ENCODE results near the genes GTF2F1, CRB3, ADGRE1 and ZNF557.

DNA sequence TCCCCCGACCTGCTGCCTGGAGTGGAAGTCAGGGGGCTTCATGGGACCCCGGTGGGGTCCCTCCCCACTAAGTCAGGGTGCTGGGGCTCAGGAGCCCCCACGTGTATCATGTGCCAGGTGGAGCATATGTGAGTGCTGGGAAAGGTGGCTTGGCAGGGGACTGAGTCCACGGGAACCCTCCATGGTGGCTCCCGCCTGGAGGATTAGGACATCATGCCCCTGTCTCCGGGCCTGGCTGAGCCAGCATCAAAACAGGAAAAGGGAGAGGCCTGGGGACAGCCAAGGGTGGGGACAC lies 363 bp upstream of the PSPN start:
- PRO-cap = no peak
- RAMPAGE, long total RNA, 4 experiments = no peak in any of the 4 experiments

DNA sequence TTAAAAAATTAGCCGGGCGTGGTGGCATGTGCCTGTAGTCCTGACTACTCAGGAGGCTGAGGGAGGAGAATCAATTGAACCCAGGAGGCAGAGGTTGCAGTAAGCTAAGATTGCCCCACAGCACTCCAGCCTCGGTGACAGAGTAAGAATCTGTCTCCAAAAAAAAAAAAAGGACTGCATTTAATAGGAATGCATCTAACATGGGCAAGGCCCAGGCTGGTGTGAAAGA lies 8.5 kb upstream of the PSPN start:
- PRO-cap = unidirectional peak, minus-strand start at position 172 of the sequence
- RAMPAGE, long total RNA, 4 experiments = no peak in any of the 4 experiments

DNA sequence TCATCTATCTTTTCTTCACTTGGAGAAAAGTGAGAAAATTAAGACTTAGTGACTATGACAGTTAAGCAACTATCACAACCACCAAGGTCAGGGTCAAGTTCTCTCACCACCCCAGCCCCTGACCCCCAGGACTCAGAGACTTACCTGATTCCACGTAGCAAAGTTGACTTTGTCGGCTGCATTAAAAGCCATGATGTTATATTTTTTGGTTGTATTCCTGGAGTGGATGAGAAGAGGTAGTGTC lies 1.3 kb downstream of the GTF2F1 start:
- PRO-cap = no peak
- RAMPAGE, long total RNA, 4 experiments = no peak in any of the 4 experiments

- PRO-cap = no peak
- RAMPAGE, long total RNA, 4 experiments = start-site peak on the minus strand in 3 of 4 experiments, at chr19:6393153-6393430 at its widest, 29 to 523 reads per replicate
These were observed at the start of gene GTF2F1 for GRCh38 chr19:6393040-6393856. TSS of gene GTF2F1 (minus strand) at chr19:6393164.

- PRO-cap = no peak
- RAMPAGE, long total RNA, 4 experiments = no peak in any of the 4 experiments
These were observed 1.9 kb upstream of the CRB3 start for GRCh38 chr19:6462122-6462705.

GRCh38 chr19:6463807-6465020 lies at the start of gene CRB3:
TSS of gene CRB3 (plus strand) at chr19:6464271.
- PRO-cap = bidirectional peak, plus-strand start at chr19:6464334, minus-strand start at chr19:6464103
- RAMPAGE, long total RNA, 4 experiments = start-site peak on the plus strand in 4 of 4 experiments, at chr19:6464233-6464621 at its widest, 27 to 357 reads per replicate

GRCh38 chr19:6466727-6467323 lies 2.8 kb downstream of the CRB3 start:
- PRO-cap = no peak
- RAMPAGE, long total RNA, 4 experiments = start-site peak on the minus strand in 1 of 4 experiments, at chr19:6466883-6467047 at its widest, 8 to 11 reads per replicate

- PRO-cap = no peak
- RAMPAGE, long total RNA, 4 experiments = no peak in any of the 4 experiments
These were observed 3.2 kb upstream of the TUBB4A start for GRCh38 chr19:6505334-6505689.

DNA sequence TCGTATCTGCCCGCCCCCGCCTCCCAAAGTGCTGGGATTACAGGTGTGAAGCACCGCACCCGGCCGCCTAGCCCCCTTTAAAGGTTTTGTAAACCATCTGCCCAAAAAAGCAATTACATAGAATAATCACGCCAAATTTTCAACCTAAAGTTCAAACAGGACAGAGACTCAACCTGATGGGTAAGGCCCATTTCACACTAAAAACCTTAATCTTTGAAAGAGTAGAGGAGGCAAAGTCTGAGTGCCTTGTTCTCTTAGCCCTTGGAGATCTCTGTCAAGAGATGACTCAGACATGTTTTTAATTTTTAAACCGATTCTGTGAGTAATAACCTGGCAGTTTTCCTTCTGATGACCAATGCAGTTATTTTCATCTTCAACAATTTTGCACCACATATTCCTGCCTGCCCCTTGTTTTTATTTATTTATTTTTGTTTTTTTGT lies 11.6 kb upstream of the TNFSF9 start:
- PRO-cap = no peak
- RAMPAGE, long total RNA, 4 experiments = no peak in any of the 4 experiments

DNA sequence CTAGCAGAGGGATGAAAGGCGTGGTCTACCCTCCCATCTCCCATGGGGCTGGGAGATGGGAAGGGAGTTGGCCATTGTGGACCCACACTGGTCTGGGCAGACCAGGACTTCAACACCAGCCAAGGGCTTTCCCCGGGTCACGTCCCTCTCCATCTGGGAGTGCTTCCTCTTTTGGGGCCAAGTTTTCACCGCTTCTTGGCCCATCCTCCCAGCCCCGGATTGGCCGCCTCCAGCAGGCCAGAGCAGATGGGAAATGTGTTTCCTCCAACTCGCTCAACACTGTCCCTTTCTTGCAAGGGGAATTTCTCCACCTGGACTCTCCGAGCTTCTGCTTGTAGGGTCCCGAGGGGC lies 2.1 kb upstream of the TNFSF9 start:
- PRO-cap = unidirectional peak, minus-strand start at position 155 of the sequence
- RAMPAGE, long total RNA, 4 experiments = no peak in any of the 4 experiments

DNA sequence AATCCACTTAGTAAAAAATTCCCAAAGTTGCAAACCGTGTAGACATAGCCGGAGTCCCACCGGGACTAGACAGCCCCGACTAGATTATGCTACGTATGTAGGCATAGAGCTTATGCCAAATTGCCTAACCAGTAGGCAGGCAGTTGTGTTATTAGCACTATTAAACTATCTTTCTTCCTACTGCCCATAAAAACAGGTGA lies 9.7 kb upstream of the CD70 start:
- PRO-cap = no peak
- RAMPAGE, long total RNA, 4 experiments = no peak in any of the 4 experiments

DNA sequence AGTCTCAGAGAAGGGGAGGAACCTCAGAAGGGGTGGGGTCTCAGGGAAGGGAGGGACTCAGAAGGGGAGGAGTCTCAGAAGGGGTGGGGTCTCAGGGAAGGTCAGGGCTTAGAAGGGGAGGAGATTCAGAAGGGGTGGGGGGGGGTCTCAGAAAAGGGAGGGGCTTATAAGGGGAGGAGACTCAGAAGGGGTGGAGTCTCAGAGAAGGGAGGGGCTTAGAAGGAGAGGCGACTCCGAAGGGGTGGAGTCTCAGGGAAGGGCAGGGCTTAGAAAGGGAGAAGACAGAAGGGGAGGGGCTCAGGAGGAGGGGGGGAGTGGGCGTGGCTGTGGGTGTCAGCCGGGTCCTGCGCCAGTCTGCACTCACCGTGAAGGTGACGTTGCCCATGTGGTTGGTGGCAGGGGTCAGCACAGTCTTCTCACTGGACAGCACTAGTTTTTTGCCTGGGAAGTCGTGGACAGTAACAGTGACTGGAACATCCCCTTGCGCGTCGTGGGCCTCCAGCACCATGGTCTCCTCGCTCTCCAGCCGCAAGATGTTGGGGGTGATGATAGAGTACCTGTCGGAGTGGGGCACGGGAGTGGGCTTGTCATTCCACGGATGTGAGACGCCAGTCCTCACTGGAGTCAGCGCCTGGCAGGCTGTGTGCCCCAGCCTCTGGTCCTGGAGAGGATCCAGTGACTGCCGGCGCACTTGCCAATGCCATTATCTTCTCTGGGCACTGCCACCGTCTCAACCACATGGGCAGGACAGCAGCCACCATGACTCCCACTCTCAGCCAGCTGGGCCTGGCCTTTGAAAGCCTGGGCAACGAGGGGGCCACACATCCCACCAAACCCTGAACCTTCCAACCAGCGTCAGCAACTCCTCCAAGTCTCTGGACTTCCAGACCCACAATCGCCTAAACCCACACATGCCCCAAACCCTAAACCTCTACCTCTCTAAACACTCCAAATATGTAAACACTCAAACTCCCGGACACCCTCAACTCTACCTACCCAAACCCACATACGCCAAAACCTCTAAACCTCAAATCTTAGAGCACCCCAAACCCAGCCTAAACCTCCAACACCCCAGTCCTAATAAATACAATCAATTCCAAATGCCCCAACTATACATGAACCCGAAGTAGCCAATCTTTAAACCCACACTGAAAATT lies 1.2 kb downstream of the C3 start:
- PRO-cap = no peak
- RAMPAGE, long total RNA, 4 experiments = no peak in any of the 4 experiments

GRCh38 chr19:6734300-6734764 lies 3.0 kb downstream of the GPR108 start:
- PRO-cap = no peak
- RAMPAGE, long total RNA, 4 experiments = no peak in any of the 4 experiments

- PRO-cap = no peak
- RAMPAGE, long total RNA, 4 experiments = no peak in any of the 4 experiments
These were observed 1.9 kb downstream of the GPR108 start for GRCh38 chr19:6735222-6736075.

DNA sequence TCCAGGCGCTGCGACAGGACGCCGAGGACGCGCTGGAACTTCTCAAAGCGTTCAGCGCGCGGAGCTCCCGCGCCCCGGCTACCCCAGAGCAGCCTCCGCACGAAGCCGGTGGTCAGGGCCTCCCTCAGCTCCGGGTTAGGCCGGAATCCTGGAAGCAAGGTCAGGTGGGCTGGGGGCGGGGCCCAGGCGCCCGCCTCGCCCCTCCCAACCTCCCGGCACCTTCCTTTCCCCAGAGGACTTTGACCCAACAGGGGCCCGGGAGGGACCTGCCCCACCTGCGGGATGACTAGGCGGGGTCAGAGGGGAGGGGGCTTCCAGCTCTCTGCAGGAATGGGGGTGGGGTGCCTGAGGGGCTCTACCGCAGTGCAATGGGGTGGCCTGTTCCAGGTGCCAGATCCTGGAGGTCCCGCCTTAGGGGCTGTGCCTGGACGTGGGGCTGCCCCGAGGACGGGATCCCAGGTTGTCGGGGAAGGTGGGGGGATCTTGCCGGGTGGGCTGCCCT lies 13.2 kb downstream of the TRIP10 start:
- PRO-cap = no peak
- RAMPAGE, long total RNA, 4 experiments = no peak in any of the 4 experiments

DNA sequence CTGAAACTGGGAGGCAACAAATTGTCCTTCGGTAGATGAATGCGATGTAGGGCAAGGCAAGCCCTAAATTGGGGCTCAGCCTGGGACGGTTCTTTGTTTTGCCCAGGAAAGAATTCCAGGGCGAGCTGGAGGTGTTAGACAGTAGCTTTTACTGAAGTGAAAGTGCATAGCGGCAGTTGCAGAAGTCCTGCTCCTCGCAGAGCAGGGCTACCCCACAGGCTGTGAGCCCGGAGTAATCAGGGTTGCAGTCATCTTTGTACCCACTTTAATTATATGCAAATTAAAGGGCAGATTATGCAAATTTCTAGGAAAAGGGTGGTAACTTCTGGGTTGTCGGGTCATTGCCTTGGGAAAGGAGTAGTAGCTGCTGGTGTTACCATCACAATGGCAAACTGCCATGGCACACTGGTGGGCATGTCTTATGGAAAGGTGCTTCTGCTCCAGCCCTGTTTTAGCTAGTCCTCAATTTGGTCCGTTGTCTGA lies 30.5 kb downstream of the VAV1 start:
- PRO-cap = no peak
- RAMPAGE, long total RNA, 4 experiments = no peak in any of the 4 experiments

DNA sequence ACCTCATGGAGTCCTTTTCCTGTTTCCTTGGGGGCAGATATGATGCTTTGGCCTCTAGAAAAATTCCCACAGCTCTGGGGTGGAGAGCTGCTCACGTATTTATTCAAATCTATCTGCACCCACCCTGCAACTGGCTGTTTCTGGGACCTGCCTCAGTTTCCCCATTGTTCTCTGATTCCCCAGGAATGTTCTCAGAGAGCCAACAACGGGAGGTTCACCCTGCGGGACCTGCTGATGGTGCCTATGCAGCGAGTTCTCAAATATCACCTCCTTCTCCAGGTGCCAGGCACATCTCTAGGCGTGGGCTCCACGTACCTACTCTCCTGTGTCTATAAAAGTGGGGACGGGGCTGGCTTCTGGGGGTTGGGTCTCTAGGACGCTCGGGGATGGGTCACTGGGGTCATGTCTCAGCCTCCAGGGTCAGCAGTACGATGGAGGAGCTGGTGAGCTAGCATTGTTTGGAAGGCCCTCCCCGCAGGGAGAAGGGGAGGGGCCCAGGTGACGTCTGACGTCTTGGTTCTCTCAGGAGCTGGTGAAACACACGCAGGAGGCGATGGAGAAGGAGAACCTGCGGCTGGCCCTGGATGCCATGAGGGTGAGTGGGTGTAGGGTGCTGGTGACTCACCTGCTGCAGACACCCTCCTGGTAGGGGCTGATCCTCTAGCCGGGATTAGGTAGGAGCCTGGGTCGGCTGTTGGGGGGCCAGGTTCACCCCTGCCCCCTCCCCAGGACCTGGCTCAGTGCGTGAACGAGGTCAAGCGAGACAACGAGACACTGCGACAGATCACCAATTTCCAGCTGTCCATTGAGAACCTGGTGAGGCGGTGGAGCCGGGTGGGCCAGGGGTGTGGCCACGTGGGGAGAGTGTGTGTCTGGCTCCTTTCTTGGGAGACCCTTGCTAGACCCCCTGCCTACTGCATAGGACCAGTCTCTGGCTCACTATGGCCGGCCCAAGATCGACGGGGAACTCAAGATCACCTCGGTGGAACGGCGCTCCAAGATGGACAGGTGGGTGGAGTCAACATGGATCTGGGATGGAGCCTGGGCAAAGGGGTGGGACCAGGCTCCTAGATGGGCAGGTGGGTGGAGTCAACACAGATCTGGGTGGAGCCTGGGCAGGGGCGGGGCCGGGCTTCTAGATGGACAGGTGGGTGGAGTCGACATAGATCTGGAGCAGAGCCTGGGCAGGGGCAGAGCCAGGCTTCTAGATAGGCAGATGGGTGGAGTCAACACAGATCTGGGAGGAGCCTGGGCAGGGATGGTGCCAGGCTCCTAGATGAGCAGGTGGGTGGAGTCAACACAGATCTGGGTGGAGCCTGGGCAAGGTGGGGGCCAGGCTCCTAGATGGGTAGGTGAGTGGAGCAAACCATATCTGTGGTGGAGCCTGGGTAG lies 55.9 kb downstream of the VAV1 start:
- PRO-cap = no peak
- RAMPAGE, long total RNA, 4 experiments = start-site peak on the plus strand in 1 of 4 experiments, centred at position 433 of the sequence, 5 reads per replicate

DNA sequence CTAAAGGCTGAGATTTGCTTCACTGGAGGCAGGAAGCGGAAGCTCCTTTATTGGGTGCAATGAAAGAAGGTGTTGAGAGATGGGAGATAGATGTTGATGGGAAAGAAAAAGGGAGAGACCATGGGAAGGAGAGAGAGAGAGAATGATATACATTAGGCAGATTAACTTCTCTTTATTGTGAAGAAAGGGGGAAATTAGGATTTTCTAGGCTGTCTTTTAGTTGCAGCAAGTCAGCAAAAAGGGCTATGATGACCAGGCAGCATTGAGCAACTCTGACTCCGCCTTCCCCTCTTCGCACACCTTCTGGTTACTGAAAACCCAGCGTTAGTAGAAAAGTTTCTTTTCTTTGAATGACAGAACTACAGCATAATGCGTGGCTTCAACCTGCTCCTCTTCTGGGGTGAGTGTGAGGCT lies at the start of gene ADGRE1:
ADGRE1 (plus strand) TSS at position 340 of the 414 bp plus-strand sequence.
- PRO-cap = no peak
- RAMPAGE, long total RNA, 4 experiments = no peak in any of the 4 experiments

GRCh38 chr19:7069059-7069808 lies at the start of gene ZNF557:
TSS of gene ZNF557 (plus strand) at chr19:7069703.
- PRO-cap = unidirectional peak, plus-strand start at chr19:7069444; unidirectional peak, plus-strand start at chr19:7069708
- RAMPAGE, long total RNA, 4 experiments = start-site peak on the plus strand in 2 of 4 experiments, at chr19:7069676-7069710 at its widest, 28 to 40 reads per replicate

DNA sequence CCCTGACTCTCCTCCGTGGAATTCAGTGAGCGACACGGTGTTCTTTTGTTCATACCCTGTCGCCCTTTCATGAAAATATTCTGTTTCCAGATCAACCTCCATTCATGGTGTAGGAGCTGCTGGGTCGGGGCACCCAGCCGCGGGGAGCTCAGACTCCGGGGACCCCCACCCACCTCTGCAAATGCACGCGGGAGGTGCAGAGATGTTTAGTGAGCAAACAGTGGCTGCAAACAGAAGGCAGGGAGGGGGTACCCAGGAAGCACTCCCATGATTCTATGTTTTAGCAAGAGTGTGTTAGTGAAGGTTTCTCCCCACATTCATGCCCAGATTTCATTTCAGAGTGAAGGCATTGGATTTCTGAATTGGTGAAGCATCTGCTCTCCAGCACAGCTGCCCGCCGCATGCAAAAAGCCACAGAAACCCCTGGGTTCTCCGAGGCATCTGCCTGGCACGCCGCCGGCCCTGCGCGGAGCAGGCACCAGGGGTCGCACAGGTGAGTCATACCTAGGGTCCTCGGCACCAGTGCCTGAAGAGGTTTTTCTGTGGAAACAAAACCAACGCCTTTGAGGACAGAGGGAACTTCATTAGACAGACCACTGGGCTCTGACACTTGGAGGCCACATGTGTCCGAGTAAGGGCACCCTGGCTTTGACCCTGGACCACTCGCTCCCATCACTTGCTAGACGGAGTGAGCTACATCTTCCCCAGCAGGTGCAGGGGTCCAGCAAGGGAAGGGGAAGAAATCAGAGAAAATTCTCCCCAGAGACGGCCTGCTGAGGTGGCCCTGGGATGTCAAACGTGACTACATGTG lies 80.7 kb downstream of the ZNF557 start:
- PRO-cap = no peak
- RAMPAGE, long total RNA, 4 experiments = no peak in any of the 4 experiments

Measured in suprapubic skin (tissue), 4 donors.